Fibroblast of villous mesenchyme (primary cell): ENCODE results near the gene FGF1.

DNA sequence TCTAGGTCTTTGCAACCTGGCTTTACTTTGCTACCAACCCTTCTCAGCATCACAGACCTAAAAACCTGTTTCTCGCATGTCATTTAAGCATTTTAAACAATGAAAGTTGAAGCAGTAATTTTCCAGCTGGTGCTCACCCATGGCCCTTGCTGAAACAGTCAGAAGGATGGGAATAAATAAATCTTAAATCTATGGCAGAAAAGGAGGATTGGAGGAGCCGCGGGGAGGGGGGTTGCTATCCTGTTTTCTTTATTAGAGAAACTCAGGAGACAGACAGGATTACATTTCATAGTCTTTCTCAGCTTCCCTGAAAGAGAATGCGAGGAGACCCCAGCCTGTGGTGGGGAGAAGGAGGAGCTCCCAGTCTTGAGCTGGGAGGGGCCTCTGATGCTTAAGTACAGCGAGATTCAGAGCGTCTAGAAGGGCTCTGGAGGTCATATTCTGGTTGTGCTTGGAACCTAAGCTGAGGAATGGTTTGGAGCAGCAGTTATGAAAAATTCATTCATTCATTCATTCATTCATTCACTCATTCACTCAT, 2.2 kb upstream of the SPRY4 start:
- CAGE, long polyA plus RNA = no peak

DNA sequence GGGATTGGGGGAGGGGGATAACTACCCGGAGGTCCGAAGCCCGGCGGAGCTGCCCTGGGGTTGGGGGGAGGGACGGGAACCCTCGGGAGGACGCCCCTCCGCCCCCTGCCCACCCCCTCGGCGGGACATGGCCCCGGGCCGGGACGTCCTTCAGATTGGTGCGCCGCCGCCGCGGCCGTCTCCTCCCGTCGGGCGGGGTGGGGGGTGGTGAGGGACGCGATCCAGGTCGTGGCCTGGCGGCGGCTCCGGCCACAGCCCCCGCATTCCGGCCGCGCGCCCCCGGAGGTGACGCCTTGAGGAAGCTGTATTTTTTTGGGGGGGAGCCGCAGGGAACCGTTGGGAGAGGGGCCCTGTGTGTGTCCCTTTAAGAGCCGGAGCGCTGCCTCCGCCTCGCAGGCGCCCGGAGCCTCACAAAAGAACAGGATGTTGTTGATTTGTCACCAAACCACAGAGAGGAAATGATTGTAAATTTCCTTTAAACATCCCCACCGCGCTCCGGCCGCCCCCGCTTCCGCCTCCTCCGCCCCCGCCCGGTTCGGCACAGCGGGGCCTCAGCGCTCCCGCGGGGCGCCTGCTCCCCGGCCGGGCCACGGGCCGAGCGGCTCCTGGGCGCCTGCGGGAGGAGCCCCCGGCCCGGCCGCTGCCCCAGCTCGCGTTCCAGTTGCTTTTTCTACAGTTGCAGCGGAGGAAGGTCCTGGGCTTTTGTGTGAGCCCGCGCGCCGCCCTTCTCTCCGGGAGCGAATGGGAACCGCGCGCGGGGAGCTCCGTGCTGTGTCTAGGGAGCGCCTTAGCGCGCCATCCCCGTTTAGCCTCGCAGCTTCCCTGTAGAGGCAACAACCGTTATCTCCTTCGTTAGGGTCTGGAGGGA, 32.1 kb upstream of the SPRY4 start:
- CAGE, long polyA plus RNA = no peak

- CAGE, long polyA plus RNA = no peak
Measured at GRCh38 chr5:142438481-142439115, 113.8 kb upstream of the SPRY4 start.

DNA sequence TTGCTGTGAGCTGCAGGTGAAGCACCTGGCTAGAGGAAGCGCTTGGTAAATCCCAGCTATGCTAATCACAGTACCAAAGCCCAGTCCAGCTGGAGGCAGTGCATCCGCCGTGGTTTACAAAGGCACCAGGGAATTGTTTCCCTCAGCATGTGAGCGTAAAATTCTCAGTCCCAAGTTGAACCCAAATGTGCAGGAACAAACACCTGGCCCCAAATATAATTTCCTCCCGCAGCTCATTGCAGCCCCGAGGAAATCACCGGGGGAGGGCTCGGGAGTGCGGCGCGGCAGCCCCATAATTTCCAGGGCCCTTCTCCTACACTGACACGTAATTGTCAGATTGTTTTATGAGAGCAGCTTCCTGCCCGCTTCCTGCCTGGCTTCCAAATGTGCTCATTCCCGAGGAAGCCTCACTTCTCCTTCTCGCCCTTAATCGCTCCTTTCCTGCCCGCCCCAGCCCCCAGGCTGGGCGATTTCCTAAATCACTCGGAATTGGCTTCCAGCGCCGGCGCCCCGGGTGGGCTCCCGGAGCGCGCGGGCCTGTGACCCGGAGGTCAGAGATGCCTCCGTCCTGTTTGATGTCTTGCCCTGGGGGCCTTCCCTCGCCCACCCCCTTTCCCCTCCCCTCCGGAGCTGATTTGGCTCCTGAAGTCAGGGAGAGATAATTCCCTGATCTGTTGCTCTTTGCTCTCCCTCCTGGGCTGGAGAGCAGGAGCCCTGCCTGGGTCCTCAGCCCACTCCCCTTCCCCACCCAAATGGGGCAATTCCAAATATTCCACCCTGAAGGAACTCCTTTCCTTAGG, 134.3 kb downstream of the FGF1 start:
- CAGE, long polyA plus RNA = no peak

DNA sequence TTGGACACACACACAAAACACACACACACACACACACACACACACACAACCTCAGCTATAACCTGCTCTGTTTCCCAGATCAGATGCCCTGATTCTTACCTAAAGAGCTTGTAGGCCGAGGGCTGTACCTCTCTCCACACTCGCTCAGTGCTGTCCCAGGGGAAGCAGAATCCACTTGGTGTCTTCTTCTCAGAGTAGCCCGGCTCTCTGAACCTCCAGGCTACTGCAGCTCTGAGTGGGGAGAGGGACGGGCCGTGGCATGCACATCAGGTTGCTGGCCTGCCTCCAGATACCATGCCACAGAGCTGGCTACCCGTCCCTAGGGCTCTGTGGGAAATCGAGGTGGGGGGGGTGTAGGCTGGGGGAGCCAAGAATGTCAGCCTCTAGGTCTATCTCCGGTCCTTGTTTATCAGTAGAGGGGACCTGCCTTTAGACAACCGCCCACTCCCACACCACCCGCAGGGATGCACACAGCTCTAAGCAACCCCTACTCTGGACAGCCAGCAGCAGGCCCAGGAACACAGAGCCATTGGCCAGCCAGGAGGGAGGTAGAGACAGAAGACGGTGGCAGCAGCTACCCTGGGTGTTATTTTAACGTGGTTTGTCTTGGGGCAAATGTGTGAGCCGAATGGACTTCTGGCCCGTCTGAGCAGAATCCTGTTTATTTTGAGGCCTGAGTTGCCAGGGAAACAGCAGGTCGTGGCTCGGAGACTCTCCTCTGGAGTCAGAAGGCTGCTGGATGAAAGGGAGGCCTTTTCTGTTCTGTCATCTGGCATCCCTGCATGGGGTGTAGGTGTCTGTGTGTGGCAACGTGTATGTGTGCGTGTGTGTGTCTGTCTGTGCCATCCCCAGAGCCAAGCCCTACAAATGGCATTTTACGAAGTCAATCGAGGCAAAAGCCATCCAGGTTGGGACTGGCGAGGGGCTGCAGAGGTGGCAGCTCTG, at the start of gene FGF1:
TSS of gene FGF1 (minus strand) at position 233 of the 945 bp plus-strand sequence.
- CAGE, long polyA plus RNA = no peak

DNA sequence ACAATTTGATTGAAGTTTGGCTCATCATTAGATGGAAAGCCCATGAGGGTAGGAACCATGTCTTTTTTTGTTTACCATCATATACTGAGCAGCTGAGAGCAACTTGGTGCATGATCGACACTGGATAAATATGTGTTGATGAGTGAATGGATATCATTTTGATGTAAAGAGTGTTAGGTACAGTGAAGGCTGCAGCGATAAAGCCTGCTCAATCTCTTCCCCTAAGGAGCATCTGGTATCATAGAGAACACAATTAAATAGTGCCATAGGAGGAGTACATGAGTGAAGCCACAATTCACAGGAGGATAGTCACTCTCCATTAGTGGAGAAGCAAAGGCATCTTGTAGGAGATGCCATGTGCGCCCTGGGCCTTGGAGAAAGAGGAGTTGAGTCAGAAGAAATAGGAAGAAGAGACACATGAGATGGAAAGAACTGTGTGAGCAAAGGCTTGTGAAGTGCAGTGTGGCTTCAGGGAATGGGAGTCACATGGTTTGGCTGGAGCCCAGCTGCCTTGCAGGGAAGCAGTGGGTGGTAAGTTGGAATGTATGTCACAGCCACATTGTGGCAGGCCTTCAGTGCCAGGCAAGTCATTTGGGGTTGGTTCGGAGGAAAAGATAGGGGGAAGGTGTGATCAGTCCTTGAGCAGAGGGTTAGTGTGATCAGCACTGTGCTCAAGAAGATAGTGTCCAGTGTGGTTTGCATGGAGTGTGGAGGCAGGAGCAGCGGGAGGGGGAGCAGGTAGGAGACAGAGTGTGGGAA, 46.2 kb downstream of the ARHGAP26 start:
- CAGE, long polyA plus RNA = no peak

DNA sequence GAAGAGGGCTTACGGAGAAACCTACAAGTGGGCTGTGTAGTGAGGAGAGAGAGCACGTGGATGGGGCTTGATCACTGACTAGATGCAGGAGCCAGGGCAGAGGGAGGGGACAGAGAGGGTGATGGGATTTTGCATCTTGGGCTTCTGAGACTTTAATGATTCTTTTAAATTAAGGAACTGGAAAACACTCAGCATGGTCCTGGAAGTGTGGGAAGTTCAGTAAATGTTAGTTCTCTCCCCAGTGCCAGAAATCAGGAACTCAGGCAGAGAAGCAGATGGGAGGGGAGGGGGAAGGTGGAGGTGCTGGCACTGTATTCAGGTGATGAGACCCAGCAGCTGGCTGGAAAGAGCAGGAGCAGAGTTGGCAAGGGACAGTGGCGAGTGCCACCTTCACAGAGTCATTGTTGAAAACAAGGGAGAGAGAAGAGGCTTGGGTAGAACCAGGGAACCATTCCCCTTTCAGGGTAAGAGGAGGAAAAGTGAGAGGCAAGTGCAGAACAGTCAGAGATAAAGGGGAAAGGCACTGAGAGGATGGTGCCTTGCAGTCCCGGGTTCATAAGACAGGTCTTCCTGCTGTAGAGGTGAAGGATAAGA, 46.9 kb downstream of the ARHGAP26 start:
- CAGE, long polyA plus RNA = no peak

GRCh38 chr5:142866937-142867231, 96.7 kb downstream of the ARHGAP26 start:
- CAGE, long polyA plus RNA = no peak

DNA sequence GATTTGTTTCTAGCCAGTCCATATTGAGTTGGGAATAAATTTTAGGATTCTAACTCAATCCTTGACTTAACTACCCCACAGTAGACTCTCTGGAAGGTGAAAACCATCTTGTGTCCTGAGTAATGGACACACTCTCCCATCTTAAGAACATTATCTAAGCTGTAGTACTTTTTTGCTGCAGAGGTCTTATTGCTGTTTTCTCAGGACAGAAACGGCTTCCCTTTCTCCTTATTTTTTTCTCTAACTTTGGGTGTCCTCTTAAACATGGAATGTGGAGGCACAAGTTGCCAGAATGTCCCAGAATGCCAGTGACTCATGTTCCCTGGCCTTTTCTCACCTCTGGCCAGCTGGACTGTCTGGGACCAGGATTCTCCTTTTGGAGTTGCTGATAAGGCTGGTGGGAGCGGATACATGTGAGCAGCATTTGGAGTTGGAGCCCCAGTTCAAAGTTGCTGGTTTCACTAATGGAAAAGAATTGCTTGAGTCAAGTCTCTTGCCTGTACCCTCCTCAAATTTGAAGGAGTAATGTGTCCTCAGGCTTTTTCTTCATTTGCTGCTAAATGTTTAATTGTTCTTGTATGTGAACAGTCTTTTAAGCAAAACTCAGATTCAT, 112.8 kb downstream of the ARHGAP26 start:
- CAGE, long polyA plus RNA = no peak

DNA sequence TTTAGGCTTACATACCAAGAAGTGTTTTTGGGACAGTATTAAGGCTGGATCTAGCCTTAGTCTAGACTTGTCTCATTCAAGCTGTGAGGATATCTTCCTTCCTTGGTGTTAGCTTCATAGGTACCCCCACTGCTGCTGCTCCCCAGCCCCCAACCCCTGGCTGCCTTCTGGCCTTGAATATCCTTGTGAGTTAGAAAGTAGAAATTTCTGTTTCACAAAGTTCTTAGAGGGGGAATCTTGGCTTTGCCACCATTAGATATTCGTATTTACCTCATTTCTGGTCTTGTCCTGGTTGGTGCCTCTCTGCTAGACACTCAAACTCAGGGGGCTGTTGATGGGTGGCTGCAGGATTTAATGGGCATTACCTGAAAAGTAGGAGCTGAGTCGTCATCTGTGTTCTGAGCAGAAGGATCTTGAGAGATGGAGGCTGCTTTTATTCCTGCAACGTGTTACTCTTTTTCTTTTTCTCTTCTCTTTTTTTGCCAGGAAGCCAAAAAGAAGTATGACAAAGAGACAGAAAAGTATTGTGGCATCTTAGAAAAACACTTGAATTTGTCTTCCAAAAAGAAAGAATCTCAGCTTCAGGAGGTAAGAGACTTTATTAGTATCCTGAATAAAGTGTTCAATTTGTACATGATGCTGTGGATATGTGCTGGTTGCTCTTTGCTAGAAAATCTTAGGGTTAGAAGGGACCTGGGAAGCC, 114.8 kb downstream of the ARHGAP26 start:
- CAGE, long polyA plus RNA = no peak

DNA sequence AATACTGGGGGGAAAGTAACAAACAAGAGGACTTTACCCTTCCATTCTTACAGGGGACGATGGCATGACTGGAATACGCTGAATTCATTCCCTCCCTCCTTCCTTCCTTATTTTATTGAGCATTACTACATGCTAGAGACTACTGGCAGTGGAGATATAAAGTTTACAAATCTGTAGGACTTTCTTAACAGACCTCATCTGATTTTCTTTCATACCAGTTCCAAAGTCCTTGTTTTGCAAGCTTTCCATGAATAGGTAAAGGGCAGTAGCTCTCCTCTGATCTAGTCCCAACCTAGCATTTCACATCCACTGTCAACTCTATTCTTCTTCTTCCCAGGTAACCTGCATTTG, 150.7 kb downstream of the ARHGAP26 start:
- CAGE, long polyA plus RNA = no peak

DNA sequence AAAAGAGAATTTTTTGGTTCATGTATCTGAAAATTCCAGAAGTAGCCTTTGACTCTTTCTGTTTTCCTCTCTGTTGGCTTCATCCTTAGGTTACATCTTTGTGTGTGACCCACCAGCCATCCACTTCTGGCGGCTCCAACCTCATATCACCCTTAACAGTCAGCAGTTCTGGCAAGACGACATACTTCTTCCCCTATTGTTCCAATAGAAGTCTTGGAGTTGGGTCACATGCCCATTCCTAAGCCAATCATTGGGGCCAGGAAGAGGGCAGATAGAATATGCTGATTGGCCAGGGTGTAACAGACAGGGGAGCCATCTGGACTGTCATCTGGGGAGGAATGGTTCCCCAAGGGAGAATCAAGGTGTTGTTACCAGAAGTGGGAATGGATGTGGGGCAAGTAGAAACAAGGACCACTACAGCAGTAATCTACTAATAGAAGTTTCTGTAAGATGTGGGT, 200.2 kb downstream of the ARHGAP26 start:
- CAGE, long polyA plus RNA = no peak

- CAGE, long polyA plus RNA = no peak
Measured at GRCh38 chr5:143002050-143003227, 232.3 kb downstream of the ARHGAP26 start.

GRCh38 chr5:143026241-143027151, 256.3 kb downstream of the ARHGAP26 start:
- CAGE, long polyA plus RNA = no peak

GRCh38 chr5:143051002-143051890, 281.1 kb downstream of the ARHGAP26 start:
- CAGE, long polyA plus RNA = no peak

DNA sequence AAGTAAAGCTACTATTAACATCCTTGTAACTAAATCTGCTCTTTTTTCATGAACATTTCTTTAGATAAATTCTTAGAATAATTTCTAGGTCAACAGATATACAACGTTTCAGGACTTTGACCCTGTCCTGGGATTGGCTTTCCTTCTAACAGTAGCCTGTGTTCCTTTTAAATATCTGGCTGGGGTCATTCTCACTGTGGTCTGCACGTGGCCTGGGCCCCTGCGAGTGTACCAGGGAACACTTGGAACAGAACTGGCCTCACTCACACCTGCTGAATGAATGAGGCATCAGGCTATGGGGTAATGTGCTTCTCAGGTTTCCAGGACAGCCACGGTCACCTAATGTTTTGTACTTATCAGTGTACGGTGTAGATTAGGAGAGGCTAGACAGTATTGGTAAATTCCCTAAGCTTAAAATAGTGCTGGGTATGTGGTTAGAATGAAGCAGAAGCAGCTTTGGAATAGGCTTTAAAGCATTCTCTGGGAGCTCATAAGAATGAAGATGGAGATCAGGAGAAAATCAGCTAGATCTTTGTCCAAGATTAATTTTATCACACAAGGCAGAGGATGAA, 267.7 kb downstream of the NR3C1 start:
- CAGE, long polyA plus RNA = no peak

GRCh38 chr5:143222648-143223729, 180.5 kb downstream of the NR3C1 start:
- CAGE, long polyA plus RNA = no peak

GRCh38 chr5:143313918-143314540, 89.5 kb downstream of the NR3C1 start:
- CAGE, long polyA plus RNA = no peak

DNA sequence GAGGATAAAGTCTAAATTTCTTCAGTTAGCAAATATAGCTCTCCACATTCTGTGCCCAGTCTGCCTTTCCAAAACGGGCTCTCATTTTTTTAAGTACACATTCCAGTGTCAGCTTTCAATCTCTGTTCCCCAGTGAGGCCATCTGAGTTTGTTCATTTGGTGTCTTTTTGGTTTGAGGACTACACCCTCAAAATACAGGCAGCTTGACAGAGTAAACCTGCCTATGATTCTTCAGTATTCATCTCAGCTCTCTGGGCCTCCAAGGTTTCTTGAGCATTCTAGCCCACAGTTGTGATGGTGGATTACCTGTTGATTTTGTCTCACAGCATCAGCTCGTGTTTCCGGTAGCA, 55.7 kb downstream of the NR3C1 start:
- CAGE, long polyA plus RNA = no peak

DNA sequence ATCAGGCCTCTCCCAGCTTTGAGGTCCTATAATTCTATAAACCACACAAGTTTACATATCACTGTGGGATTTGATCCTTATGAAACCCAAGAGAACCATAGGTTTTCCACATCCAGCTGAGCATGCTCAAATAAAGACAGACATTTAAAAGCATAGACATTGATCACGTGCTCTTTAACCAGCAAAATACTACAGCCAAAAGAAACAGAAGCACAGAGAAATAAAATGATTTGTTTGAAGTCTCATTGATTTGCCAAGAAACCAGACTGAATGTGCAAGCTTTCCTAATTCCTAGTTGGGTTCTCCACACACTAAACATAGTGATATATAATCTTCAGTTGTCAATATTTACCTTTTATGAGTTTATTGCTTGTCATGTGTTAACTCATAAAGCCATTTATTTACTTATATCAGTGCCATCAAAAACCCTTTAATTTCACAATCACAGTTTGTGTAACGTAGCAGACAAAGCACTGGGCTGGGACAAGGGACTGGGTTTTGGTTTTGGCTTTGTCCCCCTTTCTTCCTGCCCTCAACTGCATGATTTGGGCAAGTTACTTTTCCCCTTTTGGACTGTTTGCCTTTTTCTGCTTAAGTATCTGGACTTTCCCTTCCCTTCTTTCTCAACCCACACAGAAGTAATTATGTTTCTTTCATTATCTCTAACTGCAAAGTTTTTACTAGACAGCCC, 14.5 kb upstream of the NR3C1 start:
- CAGE, long polyA plus RNA = no peak